Skeletal muscle tissue (tissue), 7 donors: Measurements from ENCODE around the genes ARHGEF28, GCNT4 and POC5.

GRCh38 chr5:72637068-72637516 lies 129.9 kb upstream of the ZNF366 start:
- PRO-cap, 3 experiments: peak in 1 of 3 experiments; most common plus-strand start chr5:72637259 (in 1)
- RAMPAGE, long total RNA: no peak
- RRBS, 2 experiments: no CpG with 5 or more reads among the region's 1 CpG

- PRO-cap, 3 experiments: no peak in any of the 3 experiments
- RAMPAGE, long total RNA: no peak
- RRBS, 2 experiments: no CpG with 5 or more reads among the region's 9 CpGs
Observed at GRCh38 chr5:72816065-72816296, 480 bp upstream of the TNPO1 start.

GRCh38 chr5:73311279-73312205 lies 137.0 kb downstream of the FOXD1 start:
- PRO-cap, 3 experiments: no peak in any of the 3 experiments
- RAMPAGE, long total RNA: no peak
- RRBS, 2 experiments: no CpG with 5 or more reads among the region's 35 CpGs

- PRO-cap, 3 experiments: no peak in any of the 3 experiments
- RAMPAGE, long total RNA: no peak
- RRBS, 2 experiments: 4 to 5% methylated on average over 45 to 50 of the region's 116 CpGs
Observed at GRCh38 chr5:73436799-73437995, 11.4 kb downstream of the FOXD1 start.

DNA sequence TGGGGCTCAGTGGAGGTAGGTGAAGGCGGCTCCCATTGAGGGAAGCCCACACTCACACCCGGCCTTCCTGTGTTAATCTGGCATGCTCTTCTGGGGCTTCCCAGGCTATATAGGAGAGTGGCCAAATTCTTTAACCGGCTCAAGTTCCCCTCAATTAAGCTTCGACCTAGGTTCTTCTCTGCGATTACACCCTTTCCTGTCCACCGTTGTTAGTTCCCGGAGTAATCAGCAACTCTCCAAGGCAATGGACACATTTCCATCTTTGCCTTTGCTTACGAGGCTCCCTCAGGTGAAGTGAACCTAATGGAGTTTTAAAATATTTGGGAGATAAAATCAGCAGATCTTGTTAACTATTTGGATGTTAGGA lies 338 bp downstream of the UTP15 start:
- PRO-cap, 3 experiments: no peak in any of the 3 experiments
- RAMPAGE, long total RNA: no peak
- RRBS, 2 experiments: 3 to 5% methylated on average over 5 of the region's 8 CpGs

DNA sequence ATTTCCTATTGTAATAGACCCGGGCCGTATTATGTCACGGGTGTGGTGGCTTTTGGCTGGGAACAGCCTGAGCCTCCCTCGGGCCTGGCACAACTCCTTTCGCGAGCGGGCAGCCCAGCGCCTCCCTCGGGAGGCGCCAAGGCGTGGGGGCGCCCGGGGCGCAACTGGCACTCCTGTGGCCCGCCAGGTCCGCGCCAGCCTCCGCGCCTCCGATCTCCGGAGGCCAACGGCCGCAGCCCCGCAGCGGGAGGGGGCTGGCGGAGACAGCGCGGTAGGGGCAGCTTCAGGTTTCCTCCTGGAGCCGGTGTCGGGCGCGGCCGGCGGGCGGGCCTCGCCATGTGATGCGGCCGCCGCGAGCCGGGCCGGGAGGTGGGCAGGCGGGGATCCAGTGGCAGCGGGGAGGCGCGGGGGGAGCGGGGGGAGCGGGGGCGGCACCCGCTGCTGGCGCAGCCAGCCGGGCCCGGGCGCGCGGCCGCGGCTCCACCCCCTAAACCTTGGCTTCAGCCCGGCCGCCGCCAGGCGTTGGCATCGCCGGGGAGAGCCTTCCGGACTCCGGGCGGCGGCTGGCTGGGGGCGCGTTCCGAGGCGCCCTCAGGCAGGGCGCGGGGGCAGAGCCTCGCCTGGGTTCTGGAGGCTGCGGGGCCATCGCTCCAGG lies at the start of gene ARHGEF28:
ARHGEF28 (plus strand) TSS at position 528 of the 655 bp plus-strand sequence.
- PRO-cap, 3 experiments: peak in 2 of 3 experiments; most common plus-strand start position 528 of the sequence (in 1); most common minus-strand start position 340 of the sequence (in 1)
- RAMPAGE, long total RNA: no peak
- RRBS, 2 experiments: 3% methylated on average over 31 to 38 of the region's 77 CpGs

- PRO-cap, 3 experiments: no peak in any of the 3 experiments
- RAMPAGE, long total RNA: no peak
- RRBS, 2 experiments: no CpG with 5 or more reads among the region's 3 CpGs
Observed at GRCh38 chr5:73822723-73823179, 196.8 kb downstream of the ARHGEF28 start.

DNA sequence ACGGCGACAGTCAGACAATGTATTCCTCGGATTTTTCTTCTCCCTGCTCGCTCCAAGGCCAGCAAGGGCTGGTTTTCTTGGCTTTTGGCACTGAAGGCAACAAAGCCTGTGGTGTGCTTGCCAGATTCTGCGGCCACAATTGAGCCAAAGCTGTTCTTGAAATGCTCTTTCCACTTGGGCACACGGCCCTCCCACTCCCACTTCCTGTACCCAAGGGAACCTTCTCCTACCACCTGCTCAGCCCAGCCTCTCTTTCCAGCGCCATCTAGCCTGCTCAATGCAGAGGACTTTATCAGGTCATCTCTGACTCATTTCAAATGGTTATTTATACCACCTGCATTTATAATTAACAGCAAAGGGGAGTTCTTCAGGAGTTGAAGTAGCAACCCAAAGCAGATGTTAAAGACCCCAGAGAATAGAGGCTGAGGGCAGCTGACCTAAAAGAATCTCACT lies 439.2 kb downstream of the ENC1 start:
- PRO-cap, 3 experiments: no peak in any of the 3 experiments
- RAMPAGE, long total RNA: no peak
- RRBS, 2 experiments: no CpG with 5 or more reads among the region's 7 CpGs

GRCh38 chr5:74543086-74543573 lies 97.4 kb downstream of the ENC1 start:
- PRO-cap, 3 experiments: no peak in any of the 3 experiments
- RAMPAGE, long total RNA: no peak
- RRBS, 2 experiments: no CpG with 5 or more reads among the region's 8 CpGs

DNA sequence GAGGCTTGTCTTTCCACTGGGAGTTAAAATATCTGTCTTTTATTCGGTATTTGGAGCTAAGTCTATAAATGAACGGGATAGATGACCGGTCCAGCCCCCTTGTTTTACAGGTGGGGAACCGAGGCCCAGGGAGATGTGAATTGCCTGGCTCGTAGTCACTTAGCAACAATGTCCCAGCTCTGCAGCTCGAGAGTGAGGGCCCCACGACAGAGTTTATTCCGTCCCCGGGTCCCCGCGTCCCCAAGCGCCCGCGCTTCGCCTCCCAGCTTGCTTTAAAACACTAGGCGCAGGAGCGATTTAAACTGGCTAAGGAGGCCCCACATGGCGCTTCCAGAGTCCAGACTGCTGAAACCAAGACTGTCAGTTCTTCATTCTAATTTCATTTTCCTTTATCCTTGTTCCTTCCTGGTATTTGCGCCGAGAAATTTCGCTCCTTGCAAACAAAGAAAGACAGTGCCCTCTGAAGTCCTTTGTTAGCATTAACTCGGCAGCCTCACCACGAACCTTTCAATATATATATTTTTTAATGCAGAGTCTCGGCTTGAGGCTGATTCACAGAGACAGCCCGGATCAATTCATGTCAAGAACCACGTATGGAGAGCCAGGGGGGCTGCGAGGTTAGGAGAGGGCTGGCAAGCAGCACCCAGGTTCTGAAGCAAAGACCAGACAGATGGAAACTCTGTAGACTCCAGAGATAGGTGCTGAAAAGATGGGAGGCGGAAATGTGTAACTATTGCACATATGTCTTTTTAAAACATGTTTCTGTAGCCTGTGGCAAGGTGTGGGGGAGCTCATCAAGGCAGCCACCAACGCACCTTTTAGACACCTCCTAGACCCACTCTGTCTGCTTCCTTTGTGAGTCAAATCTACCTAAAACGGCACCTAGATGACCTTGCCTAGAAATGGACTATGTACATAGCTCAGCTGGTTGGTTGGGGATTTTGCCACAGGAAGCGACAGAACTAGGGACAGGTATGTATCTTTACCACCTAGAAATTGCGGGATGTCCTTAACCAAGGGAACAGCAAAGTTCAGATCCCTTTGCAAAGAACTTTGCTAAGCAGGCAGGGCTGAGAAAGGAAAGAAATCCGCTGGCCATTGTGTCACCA lies 1.6 kb upstream of the ENC1 start:
- PRO-cap, 3 experiments: peak in 1 of 3 experiments; most common minus-strand start position 344 of the sequence (in 1)
- RAMPAGE, long total RNA: no peak
- RRBS, 2 experiments: 0% methylated on average over 5 of the region's 33 CpGs; no CpG with 5 or more reads in 1 of the 2 experiments

- PRO-cap, 3 experiments: no peak in any of the 3 experiments
- RAMPAGE, long total RNA: no peak
- RRBS, 2 experiments: no CpG with 5 or more reads among the region's 2 CpGs
Observed at GRCh38 chr5:74877529-74878008, 11.4 kb upstream of the FAM169A start.

DNA sequence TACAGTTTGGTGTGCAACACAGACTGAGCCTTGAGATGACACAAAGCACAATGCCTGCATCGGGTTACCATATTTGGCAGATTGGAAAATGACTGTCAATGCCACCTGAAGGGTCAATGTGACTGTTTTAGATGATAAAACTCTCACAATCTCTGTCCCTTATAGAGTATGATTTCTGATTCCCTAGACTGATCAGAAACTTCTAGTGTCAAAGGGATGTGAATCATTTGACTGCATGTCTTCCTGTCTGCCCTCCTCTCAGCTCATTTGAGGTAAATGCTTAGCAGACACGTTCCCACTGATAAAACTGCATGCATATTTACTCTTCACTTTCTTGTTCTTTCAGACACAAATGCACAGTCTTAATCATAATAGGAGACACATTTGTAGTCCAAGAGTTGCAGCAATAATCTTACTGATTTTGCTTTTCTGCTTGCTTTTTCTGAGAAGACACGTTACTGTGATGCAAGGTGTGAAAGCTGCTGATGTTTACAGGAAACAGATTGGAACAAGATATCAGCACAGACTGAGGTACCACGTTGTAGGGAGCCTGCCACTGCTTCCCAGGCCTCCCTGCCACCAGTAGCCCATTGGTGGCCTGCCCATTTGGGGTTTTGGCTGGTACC lies 77.8 kb downstream of the GCNT4 start:
- PRO-cap, 3 experiments: no peak in any of the 3 experiments
- RAMPAGE, long total RNA: no peak
- RRBS, 2 experiments: no CpG with 5 or more reads among the region's 4 CpGs

DNA sequence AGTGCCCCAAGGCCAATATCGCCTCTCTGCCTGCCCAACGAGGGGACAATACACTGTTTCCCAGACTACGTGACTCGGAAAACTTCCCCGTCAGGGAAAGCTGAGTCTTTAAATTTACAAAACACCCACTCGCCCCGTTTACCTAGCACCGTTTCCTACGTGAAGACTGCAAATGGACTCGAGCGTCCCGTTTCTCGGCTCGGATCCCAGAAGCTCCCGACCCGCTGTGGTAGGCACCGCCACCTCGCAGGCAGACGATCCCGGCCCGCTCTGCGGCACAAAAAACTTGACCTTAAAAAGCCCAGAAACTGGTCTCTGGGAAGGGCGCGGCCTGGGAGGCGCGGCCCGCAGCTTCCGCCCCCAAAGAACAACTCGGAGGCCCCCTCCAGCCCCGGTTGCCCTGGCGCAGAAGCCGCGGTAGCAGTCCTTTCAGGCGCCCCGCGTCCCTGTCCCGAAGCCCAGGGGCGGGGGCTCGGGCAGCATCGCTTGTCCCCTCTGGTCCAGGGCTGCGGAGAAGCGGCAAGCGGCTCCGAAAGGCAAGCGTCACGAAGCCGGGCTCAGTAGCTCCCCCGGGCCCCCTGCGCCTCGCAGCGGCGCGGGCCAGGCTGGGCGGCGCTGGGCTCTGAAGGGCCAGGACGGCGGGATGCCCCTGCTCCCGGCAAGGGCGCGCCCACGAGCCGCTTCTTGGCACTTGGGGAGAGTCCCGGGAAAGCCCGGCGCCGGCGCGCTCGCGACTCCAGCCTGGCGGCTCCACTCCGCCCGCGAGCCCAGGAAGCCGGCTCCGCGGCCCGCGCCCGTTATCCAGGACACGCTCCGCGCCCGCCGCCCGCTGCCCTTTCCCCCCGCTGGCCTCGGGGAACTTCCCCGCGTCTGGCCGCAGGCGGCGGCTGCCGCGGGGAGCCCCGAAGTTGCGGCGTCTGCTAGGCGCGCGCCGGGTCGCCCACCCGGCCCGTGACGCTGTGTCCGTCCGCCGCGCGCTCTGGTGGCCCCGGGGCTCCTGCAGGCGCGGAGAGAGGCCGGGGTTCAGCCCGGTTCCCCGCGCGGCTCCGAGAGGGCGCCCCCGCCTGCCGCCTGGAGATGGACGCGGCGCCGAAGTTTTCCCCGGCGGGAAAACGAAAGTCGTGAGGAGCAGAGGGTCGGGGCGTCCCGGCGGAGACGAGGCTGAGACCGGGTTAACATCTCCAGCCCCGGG lies at the start of gene GCNT4:
GCNT4 (minus strand) TSS at position 272 of the 1,192 bp plus-strand sequence.
- PRO-cap, 3 experiments: peak in 2 of 3 experiments; most common plus-strand start position 690 of the sequence (in 2); most common minus-strand start position 872 of the sequence (in 1)
- RAMPAGE, long total RNA: no peak
- RRBS, 2 experiments: 2% methylated on average over 53 to 58 of the region's 138 CpGs

DNA sequence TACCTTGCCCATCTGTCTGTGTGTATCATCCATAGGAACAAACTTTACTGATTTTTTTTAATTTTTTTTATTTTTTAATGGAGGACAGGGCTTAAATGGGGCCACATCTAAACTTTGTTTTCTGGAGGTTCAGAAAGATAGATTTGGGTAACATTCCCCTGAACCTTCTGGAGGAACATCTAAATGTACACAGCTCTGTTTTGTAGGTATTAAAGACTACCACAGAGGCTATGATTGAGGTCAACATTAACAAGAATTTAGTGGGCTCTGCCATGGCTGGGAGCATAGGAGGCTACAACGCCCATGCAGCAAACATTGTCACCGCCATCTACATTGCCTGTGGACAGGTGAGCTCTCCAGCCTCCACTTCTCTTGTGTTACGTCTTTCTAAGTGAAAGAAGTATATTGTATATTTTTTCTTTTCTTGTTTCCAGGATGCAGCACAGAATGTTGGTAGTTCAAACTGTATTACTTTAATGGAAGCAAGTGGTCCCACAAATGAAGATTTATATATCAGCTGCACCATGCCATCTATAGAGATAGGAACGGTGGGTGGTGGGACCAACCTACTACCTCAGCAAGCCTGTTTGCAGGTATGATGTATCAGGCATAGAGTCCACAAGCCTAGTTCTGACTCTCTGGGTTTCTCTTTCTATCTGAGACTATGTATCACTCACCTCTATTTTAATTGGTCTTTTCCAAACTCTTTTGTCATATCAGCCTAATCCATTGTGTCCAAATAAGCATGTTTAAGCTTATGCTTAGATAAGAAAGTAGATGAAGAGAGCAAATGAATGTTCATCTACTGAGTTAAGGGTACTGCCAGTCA lies 22.2 kb downstream of the HMGCR start:
- PRO-cap, 3 experiments: no peak in any of the 3 experiments
- RAMPAGE, long total RNA: no peak
- RRBS, 2 experiments: no CpG with 5 or more reads among the region's 4 CpGs

DNA sequence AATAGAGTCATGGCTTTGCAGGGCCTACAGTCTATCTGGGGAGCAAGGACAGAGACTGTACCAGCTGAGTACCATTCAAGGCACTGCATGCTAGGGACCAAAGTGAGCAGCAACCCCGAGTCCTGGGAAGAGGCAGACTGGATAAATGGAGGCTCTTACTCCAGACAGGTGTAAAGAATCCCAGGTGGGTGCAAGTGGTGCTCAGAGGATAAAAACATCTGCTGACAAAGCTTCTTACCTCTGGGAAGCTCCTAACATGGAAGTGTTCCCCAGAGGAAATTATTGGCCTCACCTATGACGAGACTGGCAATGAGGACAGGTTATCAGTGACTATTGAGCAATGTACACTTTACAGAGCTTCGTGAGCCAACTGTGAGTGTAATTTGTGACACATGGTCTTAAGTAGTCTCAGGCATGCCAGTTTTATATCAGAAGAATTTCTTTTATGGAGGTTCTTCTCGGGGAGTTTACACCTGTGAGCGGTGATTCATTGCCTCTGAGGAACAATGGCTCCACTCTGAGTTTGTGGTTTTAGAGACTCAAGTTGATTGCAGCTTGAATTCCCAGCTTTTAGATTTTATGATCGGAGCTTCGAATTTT lies 11.2 kb downstream of the ANKDD1B start:
- PRO-cap, 3 experiments: no peak in any of the 3 experiments
- RAMPAGE, long total RNA: no peak
- RRBS, 2 experiments: no CpG with 5 or more reads among the region's 7 CpGs

DNA sequence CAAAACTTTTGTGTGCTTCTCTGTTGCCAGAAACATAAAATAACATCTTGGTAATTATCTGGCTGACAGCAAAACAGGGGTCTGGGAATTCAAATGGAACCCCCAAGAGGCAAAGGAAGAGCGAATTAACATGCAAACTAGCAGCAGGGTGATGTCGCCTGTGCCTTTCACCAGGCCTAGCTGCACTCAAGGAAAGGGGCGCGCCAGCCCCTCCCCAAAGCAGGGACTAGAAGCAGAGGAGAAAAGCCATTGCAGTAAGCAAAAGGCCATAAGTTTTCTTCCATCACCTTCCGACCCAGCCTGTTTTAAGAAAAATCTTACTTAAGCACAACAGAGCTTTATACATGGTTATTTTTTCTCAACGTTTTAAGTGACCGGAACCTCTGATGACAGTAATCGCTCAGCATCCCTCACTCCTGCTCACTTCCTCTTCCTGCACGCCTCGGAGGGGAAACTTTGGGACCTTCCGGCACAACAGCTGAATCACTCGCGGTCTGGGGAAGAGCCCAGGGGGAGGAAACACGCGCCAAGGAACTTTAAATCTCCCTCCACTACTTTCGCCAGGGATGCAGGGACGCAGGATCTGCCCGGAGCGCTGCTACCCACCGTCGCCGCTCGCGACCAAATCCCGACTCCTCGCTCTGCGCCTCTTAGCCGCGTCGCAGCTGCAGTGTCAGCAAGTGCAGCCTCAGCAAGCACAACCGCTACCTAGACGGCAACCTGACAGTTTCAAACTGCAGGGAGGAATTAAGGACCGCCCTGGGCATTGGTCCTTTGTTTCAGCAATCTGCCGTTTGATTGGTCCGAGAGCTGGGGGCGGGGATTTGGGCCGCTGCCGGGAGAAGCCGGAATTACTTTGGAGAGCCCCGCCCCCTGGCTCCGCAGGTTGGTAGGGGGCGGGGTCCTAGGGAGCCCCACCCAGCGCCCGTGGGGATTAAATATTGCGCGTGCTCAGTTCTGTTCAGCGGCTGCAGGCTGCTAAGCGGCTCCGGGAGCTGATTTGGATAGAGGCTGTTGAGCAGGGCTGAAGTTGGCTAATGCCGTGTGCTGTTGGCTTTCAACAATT lies at the start of gene POC5:
POC5 (minus strand) TSS at position 738 of the 1,066 bp plus-strand sequence.
- PRO-cap, 3 experiments: peak in 3 of 3 experiments; most common plus-strand start position 472 of the sequence (in 1); most common minus-strand start position 736 of the sequence (in 2)
- RAMPAGE, long total RNA: no peak
- RRBS, 2 experiments: 1 to 2% methylated on average over 12 to 17 of the region's 50 CpGs

DNA sequence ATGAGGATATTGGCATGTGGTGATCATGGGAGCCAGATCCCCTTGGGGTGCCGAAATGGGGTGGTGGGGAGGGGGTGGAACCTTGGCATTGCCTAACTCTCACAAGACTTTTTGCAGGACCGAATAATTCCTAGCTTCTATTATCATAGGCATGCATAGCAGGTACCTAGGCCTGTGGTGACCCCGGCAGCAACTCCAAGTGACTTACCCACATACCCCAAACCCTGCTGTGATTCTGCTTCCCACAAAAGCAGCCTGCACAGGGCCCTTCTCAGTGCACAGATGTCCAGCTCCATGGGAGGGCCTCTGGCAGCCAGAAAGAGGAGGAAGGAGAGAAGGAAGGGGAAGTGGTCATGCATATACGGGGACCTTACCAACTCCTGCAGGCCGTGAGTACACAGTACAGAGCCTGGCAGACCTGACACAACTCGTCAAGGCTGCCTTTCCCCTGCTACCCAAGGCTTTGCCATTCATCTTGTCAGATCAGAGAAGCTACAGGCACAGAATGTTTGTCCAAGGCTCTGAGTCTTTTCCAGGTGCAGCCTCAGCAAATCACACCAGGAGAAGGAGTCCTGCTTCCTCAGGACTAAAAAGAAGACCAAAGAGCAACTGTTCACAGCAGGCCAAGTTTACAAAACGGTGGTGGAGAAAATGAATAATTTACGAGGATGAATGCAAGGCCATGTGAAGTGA lies 61.1 kb upstream of the IQGAP2 start:
- PRO-cap, 3 experiments: no peak in any of the 3 experiments
- RAMPAGE, long total RNA: no peak
- RRBS, 2 experiments: no CpG with 5 or more reads among the region's 8 CpGs

DNA sequence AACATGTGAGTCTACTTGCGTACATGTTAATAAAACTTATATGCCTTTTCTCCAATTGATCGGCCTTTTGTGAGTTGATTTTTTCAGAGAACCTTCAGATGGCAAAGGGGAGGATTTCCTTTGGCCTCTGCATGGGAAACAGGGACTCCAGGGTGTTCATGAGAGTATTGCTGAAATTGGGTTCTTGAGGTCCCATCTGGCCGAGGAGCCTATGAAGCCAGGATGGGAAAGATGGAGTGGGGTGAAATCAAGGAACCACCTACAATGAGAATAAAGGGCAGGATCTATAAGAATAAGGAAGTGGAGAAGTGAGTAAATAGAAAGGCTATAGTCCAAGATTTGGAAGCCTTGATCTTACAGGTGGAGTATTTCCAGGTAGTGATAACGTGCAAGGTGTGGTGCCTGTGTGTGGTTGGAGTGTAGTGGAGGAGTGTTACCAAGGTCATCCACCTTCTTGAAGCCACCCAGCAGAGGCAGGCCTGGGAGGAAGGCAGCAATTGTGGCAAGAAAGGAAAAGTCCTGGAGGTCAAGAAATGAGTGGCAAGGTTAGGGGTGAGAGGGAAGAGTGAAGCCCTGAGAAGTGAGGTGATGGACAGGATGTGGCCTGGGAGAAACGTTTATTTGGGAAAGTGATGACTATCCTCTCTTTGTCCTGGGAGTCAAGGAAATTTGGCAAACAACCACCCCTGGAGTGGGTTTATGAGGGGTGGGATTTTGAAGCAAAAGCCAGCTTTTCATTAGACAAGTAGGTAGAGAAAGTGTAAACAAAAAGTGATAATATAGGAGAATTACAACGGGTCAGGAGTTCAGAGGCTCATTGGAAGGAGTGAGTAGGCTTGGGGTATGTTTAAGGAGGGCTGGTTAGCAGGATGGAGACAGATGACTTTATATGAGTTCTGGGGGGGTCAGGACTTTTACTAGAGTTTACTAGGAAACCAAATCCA lies 72.9 kb downstream of the IQGAP2 start:
- PRO-cap, 3 experiments: no peak in any of the 3 experiments
- RAMPAGE, long total RNA: no peak
- RRBS, 2 experiments: no CpG with 5 or more reads among the region's 6 CpGs

GRCh38 chr5:76640647-76641166 lies 17.5 kb upstream of the F2RL2 start:
- PRO-cap, 3 experiments: no peak in any of the 3 experiments
- RAMPAGE, long total RNA: no peak
- RRBS, 2 experiments: no CpG with 5 or more reads among the region's 2 CpGs

GRCh38 chr5:76819486-76820407 lies 917 bp downstream of the F2RL1 start:
- PRO-cap, 3 experiments: no peak in any of the 3 experiments
- RAMPAGE, long total RNA: no peak
- RRBS, 2 experiments: 7 to 9% methylated on average over 21 to 23 of the region's 49 CpGs